Amniotic epithelial cell (primary cell): ENCODE measurements around a stretch of chr11.

DNA sequence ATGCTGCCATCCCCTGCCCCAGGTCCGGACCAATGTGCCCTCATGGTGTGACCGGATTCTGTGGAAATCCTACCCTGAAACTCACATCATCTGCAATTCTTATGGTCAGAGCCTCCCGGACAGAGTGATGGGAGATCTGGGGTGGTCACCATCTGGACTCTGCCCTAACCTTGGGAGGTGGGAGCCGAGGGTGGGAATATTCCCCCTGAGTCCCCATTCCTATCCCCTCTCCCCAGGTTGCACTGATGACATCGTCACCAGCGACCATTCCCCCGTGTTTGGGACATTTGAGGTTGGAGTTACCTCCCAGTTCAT is 8.8 kb downstream of the INPPL1 start:
- RRBS = 71% methylated on average over 1 of the region's 7 CpGs

GRCh38 chr11:72411511-72412165 is 22.7 kb downstream of the CLPB start:
- RRBS = no CpG with 5 or more reads among the region's 5 CpGs

- RRBS = no CpG with 5 or more reads among the region's 4 CpGs
Measured at GRCh38 chr11:72417830-72418511, 16.4 kb downstream of the CLPB start.

DNA sequence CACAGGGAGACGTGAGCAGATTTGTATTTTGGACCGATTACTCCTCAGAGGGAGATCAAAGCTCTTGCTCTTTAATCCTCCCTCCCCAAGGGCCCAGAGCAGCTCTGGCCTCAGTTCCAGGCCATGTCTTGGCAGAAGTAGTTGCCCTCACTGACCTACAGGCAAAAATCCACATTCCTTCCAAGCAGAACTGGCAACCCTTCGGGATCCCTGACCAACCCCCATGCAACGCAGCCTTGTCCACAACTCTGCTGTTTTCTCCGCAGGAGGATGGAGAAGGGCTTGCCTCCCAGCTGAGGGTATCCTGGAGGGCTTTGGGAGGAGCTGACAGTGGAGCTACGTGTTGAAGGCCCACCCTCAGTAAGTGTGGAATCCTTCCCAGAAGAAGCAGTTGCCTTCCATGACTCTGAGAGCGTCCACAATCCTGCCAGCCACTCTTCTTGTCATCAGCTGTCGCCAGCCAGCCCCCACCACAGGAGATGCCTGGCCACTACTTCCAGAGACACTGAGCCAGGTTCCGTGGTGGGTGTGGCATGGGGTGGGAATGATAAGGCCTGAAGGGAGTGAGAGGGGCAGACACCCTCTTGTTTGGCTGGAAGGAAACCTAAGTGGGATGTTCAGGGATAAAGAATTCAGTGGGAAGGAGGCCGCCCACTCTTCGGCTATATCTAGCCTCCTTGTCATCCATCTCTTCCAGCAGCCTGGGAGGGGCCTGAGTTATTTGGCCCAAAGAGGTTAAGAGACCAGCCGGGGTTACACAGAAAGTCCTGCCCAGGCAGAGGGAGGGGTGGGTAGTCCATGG is 68.0 kb downstream of the PDE2A start:
- RRBS = no CpG with 5 or more reads among the region's 12 CpGs

DNA sequence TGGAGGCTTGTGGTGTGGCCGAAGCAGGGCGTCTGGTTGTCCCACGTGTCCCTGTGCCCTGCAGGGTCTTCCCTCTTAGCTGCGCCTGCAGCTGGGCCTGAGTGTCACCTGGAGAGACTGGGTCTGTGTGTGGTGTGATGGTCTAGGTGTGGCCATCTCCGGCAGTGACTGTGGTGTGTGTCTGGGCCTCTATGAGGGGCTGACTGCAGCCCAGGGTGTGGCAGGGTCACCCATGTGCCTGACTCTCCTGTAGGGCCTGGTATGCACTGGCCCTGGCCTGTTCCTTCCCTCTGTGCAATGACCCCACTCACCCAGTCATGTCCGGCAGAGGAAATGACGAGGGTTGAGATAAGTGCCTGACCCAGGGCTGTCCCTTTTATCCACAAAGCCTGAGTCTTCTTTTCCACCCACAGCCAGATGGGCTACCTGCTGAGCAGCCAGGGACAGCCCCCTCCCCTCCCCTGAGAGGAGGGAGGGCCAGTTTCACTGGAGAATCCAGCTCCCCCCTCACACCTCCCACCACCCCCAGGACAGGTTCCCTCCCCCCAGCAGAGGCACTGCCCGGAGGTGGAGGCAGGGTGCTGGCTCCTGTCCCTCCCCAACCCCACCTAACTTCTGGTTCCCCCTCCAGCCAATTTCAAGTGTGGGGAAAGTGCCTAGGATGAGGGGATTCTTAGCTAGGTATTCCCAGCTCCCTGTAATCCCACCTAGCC is 41.8 kb downstream of the PDE2A start:
- RRBS = no CpG with 5 or more reads among the region's 8 CpGs

DNA sequence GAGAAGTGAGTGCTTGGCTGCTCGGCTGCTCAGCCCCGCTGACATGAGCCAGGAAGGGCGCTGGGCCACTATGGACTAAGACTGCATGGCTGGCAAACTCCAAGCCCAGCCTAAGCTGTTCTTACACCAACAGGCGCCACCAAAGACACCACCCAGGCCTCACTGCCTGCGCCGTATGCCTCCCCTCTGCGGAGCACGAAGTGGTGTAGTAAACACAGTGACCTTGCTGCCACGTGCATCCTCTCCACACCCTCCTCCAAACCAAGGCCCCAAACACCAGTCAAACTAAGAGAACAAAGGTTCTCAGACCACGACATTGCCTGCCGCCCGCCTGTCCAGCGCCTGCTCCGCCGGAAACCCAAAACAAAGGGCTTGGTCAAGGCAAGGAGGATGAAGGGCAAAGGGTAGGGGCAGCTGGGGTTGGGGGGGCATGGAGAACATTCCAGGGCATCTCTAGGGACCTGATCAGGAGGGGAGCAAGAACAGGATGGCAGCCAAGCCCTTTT is 34.8 kb downstream of the PDE2A start:
- RRBS = no CpG with 5 or more reads among the region's 15 CpGs

GRCh38 chr11:72701449-72702670 is 27.6 kb upstream of the PDE2A start:
- RRBS = no CpG with 5 or more reads among the region's 22 CpGs

DNA sequence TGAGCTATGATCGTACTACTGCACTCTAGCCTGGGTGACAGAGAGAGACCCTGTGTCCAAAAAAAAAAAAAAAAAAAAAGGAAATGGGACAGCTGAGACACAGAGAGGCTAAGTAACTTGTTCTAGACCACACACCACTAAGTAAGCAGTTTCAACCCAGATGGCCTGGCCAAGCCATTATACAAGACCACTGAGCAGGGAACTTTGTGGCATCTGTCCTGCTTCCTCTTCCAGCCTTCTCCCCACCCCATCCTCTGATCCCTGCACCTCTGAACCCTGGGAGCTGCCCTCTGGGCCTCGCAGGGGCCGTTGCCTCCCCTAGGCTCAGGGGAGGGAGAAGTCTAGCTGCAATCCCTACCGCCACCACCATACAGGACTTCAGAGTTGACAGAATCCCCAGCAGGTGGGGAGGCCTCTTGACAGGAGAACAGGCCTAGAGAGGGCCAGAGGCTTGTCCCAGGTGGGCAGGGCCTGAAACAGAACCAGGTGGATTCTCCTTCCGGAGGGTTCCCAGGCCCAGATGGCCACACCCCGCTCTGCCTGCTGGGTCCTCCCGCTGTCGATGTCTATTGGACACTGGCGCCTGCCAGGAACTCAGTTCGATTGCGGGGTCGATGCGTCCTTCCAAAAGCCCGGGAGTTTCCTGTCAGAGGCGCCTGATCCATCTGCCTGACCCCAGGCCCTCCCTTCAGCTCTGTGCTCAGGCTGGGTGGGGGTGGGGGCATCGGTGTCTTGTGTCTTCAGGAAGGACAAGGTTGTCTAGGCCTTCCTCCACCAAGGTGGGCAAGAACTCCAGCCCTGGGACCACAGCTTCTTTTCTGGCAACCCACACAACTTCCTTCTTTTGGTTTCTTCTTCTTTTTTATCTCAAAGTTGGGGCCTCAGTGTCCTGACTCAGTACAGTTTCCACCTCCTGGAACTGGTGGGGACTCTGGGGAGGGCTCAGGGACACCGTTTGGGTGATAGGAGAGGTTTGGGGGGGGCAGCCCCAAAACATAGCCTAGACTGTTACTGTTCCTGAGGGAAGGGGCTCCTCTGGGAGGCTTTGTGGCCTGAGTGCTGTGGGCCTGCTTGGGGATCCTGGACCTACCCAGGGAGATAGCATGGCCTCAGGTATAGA is 6.5 kb downstream of the STARD10 start:
- RRBS = 47% methylated on average over 5 of the region's 17 CpGs

GRCh38 chr11:72812795-72813692 is 1.2 kb upstream of the ATG16L2 start:
- RRBS = no CpG with 5 or more reads among the region's 24 CpGs

DNA sequence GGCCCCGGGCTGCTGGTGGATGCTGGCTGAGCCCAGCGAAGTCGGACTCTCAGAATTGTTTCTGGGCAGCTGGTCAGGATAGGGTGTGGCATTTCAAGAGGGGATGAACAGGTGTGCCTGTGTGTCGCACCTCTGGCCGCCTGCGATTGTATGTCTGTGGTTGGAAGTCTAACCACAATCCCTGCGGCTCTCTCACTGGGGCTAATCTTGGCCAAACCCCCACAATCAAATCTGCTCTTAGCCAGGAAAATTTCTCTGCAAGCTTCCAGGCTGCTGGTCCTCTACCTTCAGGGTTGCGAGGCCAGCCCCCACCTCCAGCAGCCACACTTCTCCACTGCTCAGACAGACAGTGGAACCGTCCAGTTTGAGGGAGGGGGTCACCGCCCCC is 897 bp downstream of the ATG16L2 start:
- RRBS = no CpG with 5 or more reads among the region's 10 CpGs

DNA sequence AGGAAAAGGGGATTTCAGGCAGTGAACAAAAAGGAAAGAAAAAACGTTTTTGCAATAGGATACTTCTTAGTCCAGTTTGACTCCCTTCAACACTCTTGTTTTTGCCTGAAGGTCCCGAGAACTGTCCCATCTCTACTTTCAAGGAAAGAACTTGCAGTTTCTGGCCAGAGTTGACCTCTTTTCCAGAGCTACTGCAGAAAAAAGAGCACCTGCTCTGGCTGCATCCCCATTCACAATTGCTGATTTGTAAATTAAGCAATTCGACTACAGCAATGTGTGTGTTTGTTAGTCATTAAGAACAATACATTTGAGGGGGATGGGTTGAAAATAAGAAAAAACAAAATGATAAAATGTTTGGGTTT is 160.0 kb downstream of the FCHSD2 start:
- RRBS = no CpG with 5 or more reads among the region's 3 CpGs

DNA sequence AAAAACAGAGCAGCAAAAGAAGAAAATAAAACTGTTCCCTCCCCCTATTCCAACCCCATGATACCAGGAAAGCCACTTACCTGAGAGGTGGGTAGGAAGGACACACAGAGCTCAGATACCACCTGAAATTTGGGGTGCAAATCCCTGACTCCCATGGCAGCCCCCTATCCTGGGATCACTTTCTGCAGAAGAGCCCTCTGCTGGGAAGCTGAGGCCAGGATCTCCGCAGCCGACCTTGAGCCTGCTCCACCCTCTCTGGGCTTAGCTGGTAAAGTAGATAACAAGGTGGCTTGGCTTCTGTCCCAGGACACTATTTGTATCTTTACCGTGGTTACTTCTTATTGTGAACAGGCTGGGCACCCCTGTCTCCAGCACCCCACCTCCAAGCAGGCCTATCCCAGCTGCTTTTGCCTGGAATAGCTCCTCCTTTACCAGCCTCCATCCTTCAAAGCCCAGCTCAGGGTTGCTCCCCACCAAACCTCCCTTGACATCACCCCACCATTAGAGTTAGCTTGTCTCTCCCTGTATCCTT is 35.3 kb upstream of the P2RY2 start:
- RRBS = no CpG with 5 or more reads among the region's 3 CpGs

DNA sequence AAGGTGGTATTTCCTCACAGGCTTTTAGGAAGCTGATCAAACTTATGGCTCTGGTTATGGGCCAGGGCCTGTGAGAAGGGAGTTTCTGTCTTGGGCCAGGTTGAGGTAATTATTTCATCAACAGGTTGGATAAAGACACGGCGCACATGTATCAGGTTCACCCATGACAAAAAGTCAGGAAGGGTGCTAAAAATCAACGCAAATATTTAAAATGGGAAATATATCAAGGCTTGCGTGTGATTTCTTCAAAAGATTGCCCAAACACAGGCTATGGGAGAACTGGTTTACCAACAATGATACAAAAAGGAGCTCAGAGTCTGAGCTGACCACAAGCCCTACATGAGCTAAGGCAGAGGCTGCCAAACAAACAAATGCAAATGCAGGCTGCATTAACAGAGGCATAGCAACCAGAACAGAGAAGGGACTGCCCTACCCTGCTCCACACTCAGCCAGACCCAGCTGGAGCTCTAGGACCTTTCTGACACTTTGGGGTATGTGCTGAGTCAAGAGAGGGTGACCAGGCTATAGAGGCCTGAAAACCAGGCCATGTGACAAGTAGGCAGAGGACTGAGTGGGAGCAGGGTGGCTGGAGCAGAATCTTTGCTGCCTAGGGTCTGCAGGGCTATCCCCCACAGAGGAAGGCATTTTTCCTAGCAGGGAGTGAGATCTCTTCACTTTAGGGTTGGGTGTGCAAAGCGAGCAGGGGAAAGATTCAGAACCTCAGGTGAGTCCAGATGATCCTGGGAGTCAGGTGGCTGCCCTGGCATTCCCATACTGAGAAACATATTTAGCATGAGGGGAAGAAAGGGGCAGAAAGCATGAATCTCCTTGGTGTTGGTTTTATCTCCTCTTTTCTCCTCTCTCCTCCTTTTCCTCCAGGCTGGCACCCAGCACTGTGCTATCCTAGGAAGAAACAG is 17.8 kb upstream of the P2RY2 start:
- RRBS = no CpG with 5 or more reads among the region's 5 CpGs

DNA sequence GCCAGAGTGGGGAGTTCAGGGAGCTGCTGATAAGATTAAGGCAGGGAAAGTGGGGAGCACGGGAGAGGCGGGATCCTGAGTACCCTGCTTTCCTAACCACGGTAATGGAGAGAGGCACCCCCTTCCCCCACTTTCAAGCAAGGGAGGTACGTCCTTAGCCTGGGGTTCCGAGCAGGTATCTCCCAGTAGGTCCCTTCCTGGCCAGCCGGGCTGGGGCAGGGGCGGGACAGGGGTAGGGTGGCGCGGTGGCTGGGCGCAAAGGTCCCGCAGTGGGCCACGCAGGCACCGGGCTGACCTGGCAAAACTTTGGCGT is 393 bp upstream of the P2RY2 start:
- RRBS = 18% methylated on average over 7 of the region's 14 CpGs

GRCh38 chr11:73310189-73311255 is 2.4 kb downstream of the ARHGEF17 start:
- RRBS = no CpG with 5 or more reads among the region's 36 CpGs

DNA sequence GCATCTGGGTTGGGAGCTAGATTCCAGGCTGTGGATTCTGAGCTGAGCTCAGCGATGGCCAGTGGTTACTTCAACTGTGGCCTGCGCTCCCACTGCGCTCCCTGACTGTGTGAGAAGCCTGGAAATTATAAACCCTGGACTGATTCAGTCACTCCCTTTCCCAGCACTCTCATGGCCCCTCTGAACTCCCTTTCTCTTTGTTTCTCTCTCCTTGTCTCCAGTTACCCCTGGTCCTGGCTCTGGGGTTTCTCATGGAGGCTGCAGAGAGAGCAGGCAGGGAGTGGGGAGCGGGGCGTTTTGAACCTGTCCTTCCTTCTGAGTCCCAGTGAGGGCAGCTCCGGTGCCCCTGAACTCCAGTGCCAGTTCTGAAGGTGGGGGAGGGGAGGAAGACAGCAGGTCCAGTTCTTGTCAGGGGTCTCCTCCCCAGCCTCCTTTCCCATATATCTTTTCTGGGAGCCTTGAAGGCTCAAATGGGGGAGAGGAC is 4.9 kb downstream of the ARHGEF17 start:
- RRBS = no CpG with 5 or more reads among the region's 6 CpGs

DNA sequence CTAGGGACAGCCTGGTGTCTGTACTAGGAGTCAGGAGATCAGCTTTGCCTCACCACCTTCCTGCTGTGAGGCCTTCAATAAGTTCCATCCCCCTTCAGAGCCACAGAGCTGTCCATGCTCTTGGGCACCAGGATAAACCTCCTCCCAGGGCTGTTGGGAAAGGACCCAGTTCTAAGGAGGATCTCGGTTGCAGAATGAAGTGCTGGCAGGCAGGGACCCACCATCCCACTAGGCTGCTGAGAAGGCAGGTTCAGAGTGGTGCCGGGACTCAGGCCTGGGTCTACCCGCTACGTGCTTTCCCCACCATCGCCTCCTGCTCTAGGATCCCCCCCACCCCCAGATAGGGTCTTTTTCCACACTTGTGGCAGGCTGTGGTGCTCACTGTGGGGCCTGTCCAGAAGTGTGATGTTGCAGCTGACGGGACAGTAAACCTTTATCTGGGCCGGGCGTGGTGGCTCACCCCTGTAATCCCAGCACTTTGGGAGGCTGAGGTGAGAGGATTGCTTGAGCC is 9.9 kb downstream of the ARHGEF17 start:
- RRBS = no CpG with 5 or more reads among the region's 8 CpGs

DNA sequence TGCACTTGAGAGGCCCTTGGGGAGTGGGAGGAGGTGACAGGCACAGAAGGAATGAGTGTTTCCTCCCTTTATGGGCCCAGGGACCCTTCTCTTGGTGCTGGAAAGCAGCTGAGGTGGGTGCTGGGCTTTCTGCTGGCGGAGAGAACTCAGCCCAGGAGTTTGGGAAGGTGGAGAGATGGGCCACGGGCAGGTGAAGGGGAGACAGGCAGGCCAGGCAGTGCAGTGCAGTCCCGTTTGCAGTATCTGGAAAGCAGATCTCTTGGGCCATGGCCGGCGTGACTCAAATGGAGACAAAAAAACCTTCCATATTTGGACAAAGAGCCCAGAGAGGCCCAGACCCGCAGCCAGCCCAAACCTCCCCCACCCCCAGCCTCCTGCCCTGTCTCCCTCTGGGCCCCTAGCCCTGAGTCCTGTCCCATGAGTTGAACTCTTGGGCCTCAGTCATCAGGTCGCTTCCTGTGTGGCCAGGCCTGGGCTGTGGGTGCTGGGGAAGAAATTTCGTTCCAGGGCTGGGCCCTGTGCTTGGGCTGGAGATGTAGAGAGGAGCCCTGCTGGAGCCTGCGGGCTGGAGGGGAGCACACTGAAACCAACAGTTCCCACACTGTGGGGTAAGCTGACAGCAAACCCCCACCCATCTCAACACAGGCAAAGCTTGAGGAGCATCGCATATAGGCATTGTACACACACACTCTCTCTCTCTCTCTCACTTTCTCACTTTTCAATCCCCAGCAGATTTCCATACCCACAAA is 17.0 kb downstream of the ARHGEF17 start:
- RRBS = no CpG with 5 or more reads among the region's 10 CpGs

GRCh38 chr11:73382912-73384255 is 7.2 kb downstream of the RELT start:
- RRBS = no CpG with 5 or more reads among the region's 13 CpGs

- RRBS = no CpG with 5 or more reads among the region's 10 CpGs
Measured at GRCh38 chr11:73389992-73390748, 14.0 kb downstream of the RELT start.